Kidney epithelial cell (primary cell): ENCODE measurements around a stretch of chr2.

DNA sequence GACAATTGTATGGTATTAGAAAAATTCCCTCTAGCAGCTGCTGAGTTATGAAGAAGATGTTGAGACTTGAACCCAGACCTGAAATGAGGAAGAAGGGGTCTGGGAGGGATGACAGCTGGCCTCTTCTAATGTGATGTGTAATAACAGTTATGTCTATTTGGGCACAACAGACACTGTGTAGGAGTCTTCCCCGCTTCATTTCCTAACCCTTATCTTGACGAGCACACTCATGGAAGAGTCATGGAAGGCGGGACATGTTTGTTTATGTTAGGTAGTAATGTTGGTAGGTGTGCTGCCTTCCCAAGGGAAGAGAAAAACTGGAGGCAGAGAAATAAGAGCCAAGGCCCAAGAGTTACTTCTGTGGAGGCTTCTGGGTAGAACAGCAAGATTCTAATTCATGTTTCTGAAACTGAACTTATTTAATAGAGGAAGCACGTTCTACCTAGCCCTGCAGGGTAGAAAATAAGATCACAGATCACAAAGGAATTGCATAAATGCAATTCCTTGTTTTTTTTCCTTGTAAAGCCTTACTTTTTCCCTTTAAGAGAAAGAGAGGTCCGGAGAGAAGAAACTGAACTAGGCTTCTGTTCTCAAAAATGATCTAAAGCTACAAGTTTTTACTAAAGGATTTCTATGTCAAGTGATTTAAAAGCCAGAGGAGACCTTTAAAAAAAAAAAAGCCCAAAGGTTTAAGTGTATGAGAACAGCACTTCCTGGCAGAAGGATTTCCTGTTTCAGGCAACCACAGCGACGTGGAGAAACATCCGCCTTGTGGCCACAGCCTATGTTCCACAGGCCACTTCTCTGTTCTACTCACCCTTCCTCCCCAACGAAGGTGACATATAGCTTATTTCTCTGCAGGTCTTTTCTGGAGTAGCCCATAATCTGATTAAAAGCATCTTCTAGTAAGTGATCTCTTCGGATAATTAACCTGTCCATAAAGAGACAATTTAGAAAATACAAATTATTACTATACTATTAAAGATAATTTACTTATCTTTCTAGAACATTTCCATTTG lies 68.6 kb upstream of the STK17B start:
- RAMPAGE, long total RNA, result no peak
- RRBS, result no CpG with 5 or more reads among the region's 10 CpGs

DNA sequence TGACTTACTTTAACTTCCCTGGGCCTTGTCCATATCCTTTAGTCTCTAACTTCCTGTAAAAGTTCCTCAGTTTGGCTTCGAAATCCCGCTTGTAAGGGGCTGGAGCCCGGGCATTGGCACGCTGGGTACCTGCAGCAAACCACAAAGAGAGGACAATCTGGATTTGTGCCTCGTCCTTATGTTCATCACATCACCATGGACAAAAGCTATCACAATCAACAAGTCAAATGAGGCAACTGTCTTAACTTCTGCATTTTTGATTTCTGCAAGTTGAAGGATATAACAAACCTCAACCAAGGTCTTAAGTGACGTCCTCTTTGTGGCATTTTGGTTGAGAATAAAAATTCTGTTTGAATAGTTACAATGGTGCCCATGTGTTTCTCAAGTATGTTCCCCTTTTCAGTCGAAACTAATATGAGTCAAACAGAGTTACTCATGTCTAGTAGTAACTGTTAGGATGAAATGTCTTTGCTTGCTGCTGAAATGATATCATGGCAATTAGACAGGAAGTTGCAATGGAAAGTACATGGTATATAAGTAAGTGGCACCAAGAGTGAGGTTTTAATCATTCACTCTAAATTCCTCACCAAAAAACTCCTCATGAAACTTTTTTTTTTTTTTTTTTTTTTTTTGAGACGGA lies 70.8 kb upstream of the STK17B start:
- RAMPAGE, long total RNA, result no peak
- RRBS, result no CpG with 5 or more reads among the region's 8 CpGs

DNA sequence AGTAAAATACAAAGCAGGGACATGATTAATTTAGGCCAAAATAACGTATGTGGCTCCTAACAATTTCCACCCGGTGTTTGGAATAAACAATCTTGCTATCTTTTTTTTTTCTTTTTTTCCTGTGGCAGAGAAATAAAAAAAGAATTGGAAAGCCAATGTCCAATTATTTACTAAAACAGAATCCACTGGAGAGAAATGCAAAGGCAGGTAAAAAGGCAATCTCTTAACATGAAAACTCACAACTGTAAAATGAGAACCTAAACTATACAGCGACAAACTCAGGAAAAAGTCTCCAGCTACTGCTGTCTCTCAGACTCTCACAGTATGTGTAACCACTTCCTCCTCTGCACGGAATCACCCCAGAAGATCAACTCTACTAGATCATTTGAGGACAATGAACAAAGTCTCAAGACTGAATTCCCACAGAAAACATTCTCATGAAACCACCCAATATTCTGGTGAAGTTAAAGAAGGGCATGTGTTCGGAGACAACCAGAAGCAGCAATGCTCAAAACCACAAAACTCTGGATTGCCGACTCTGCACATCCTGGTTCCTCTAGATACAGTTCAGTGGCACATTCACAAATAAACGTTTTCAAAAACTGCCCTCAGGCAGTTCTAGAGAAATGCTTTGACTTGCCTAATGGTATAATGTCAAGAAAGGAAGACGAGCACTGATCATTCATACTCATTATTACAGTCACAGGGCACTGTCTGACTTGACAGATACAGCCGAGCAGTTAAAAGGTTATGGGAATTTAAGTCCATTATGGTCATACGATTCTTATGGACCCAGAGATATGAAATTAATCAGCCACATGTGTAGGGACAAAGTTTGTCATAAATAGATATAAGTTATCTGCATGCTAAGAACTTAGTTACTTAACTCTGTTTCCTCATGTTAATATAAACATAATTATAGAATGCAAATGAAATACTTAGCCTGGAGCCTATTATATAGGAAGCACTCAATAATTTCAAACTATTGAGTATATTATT lies 91.8 kb upstream of the STK17B start:
- RAMPAGE, long total RNA, result no peak
- RRBS, result no CpG with 5 or more reads among the region's 10 CpGs

- RAMPAGE, long total RNA, result no peak
- RRBS, result no CpG with 5 or more reads among the region's 11 CpGs
These were observed 171.3 kb upstream of the PGAP1 start for GRCh38 chr2:197097374-197098576.

DNA sequence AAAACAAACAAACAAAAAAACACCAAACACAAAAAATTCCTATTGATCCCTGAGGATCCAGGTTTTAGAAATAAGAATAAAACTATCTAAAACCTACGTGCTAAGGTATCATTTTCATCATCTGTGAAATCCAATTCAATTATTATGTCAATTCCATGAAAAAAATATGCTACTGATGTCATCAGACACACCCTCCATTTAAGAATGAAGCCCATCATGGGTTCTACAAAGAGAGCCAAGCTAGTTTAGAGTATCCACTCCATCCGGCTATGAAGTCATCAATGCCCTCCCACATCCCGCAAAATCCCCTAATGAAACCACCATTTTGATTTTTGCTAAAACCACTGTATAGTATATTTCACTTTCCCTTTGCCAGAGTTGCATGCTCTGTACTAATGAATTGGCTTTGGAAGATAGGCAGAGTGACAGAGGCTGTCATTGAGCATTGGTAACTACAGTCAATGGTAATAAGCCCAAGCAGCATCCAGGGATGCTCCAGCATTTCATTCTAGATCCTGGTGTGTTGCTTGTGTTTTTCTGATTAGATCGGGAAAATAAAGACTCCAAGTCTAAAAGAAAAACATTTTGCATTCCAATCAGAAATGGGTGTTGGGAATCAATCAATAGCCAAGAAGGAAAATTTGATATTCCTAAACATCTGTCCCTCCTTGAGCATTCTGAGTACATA lies 118.6 kb downstream of the ANKRD44 start:
- RAMPAGE, long total RNA, result no peak
- RRBS, result no CpG with 5 or more reads among the region's 4 CpGs

DNA sequence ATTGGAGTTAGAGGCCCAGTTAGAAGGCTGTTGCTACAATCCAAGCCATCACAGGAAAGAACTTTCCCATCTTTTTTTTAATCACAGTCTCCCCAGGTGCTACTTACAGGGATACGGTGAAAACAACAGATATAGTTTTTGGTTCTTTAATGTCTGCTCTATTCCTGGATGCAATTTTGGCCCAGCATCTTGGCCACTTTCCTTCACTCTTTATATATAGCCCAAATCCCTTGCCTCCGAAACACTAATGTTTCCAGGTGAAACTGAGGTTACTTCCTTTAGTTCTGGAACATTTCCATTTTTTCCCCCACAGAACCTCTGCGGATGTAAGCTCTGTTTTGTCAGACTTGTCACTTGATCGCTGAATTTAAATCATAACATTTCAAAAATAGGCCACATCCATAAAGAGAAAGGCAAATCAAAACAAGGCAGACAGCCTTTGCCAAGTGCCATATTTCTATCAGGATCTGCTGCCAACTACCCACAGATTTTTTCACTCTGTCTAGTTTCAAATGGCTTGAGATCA lies 115.1 kb downstream of the ANKRD44 start:
- RAMPAGE, long total RNA, result no peak
- RRBS, result no CpG with 5 or more reads among the region's 4 CpGs

GRCh38 chr2:197209753-197210436 lies 100.7 kb downstream of the ANKRD44 start:
- RAMPAGE, long total RNA, result no peak
- RRBS, result no CpG with 5 or more reads among the region's 6 CpGs

- RAMPAGE, long total RNA, result no peak
- RRBS, result no CpG with 5 or more reads among the region's 5 CpGs
These were observed 94.1 kb downstream of the ANKRD44 start for GRCh38 chr2:197216384-197217054.

DNA sequence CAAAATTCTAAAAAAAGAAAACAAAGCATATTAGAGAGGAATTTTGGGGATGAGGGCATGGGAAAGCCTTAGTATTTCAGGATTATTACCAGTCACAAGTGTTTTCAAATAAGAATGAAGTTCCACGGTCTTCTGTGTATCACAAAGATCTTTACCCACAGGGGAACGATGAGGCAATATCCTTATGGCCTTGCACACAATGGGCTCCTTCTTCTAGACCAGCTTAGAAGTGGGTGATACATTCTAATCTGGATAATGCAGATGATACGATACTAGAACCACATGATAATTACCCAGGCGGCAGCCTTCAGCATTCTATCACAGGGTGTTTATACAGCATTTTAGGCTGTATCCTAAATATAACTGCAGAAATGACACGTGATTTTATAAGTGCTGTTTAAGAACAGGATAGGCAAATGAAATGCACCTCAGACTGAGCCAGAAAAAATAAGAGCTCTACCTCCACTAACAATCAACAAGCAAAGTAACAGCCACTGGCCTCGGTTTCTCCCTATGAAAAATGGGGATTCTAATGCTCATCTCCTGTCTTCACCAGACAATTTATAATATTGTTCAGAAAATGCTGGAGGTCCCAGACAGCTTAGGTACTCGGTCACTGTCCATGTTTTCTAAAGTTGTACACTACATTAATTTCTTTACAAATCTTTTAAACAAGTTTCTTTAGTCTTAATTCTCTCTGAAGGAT lies 16.9 kb downstream of the ANKRD44 start:
- RAMPAGE, long total RNA, result no peak
- RRBS, result no CpG with 5 or more reads among the region's 7 CpGs

DNA sequence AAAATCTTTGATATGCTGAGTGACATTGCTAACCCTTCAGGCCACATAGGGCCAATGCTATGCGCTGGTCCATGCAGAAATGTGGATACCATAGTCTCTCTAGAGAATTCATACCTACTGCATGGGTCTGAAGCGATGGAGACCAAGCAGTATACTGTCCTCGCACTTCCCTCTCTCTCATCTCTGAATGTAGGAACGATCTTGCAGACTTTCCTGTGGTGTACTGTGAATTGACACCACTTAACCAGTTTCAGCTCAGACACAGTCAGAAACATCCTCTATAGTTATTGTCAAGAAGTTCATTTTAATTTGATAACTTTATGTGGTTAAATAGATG lies 17.9 kb upstream of the ANKRD44 start:
- RAMPAGE, long total RNA, result no peak
- RRBS, result no CpG with 5 or more reads among the region's 4 CpGs

DNA sequence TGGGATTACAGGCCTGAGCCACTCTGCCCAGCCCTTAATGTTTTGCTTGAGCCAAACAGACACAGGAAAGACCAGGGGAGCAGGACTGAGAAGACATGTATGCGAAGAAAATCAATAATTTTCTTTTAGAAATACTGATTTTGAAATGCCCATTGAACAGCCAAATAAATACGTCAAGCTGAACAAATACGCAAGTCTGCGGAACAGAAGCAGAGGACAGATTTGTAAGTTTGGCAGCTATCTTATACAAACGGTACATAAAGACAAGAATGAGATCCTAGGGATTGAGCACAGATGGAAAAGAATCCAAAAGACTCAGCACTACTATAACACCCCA lies 20.8 kb downstream of the SF3B1 start:
- RAMPAGE, long total RNA, result no peak
- RRBS, result no CpG with 5 or more reads among the region's 5 CpGs

- RAMPAGE, long total RNA, result no peak
- RRBS, result no CpG with 5 or more reads among the region's 1 CpG
These were observed 11.5 kb downstream of the HSPD1 start for GRCh38 chr2:197488197-197488495.

DNA sequence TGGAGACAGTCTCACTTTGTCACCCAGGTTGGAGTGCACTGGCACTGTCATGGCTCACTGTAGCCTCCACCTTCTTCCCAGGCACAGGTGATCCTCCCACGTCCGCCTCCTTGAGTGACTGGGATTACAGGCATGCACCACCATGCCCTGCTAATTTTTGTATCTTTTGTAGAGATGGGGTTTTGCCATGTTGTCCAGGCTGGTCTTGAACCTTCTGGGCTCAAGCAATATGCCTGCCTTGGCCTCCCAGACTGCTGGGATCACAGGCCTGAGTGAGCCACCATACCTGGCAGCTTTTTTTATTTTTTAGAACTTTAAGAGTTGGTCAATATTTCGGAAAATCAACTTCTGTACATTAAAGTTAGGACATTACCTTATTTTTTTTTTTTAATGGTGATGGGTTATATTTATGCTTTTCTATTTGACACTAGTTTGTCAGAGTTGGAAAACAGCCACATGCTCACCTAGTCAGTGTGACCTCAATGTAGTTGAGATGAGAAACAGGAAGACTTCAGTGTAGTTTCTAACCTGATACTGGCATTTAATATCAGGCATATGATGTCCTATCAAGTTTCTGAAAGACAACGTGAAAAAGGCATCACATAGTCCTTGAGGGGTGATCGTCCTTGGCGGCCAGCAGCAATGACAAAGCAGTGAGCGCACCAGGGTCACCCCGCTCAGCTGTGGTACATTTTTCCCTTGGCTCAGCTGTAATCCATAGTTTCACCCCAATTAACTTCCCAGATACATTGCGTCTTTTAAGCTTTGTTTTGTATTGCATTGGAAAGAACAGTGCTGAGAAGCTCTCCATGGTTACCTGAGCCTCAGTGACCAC lies 4.1 kb downstream of the HSPE1 start:
- RAMPAGE, long total RNA, result no peak
- RRBS, result no CpG with 5 or more reads among the region's 9 CpGs

DNA sequence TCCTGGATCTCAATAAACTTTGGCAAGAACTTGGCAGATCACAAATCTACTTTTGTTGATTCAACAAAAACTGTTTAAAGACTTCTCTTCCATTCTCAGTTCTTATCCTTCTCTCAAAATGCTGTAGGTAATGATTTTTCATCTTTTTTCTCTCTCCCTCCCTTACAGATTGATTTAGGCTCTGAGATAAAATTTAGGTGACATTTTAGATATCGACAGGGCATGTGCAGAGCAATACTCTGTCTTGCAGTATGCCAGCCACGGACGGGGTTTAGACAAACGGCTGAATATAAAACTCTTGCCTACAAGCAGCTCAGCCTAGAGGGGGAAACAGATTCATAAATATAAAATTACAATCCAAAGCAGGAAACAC lies 453 bp upstream of the MARS2 start:
- RAMPAGE, long total RNA, result no peak
- RRBS, result no CpG with 5 or more reads among the region's 4 CpGs

DNA sequence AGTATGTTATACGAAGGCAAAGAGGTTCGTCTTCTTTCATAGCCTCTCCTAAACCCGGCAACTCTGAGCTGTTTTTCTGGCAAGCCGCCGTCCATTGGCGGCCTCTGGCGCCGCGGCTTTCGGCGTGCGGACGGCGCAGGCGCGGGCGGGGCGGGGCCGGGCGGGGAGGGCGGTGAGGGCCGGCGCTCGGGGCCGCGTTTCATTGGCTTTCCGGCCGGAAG lies 156 bp upstream of the MARS2 start:
- RAMPAGE, long total RNA, result no peak
- RRBS, result no CpG with 5 or more reads among the region's 28 CpGs

- RAMPAGE, long total RNA, result no peak
- RRBS, result no CpG with 5 or more reads among the region's 12 CpGs
These were observed 23.3 kb downstream of the MARS2 start for GRCh38 chr2:197728229-197729053.

GRCh38 chr2:197804150-197804546 lies 245 bp upstream of the PLCL1 start:
- RAMPAGE, long total RNA, result no peak
- RRBS, result under 1% methylated on average over 10 of the region's 26 CpGs

DNA sequence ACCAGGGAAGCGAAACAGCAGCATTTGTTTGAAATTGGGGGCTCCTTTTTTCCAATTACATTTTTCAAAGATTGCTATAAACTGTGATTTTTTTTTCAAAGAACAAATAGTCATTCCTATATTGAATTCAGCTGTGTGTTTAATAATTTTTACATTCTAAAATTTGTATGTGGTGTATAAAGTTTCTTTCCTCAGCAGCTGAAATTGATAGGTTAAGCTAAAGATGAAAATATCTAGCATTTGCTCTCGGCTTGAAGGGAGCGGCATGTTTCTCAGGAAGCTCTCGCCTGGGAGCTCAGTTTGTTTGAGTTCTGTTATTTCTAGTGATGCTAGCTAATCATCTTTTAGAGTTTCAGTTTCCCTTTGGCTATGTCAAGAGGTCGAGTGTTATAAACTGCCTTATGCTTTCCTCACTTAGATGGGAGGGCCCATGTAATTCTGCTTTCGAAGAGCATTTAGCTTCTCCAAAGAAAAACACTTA lies 33.5 kb downstream of the PLCL1 start:
- RAMPAGE, long total RNA, result no peak
- RRBS, result no CpG with 5 or more reads among the region's 6 CpGs

DNA sequence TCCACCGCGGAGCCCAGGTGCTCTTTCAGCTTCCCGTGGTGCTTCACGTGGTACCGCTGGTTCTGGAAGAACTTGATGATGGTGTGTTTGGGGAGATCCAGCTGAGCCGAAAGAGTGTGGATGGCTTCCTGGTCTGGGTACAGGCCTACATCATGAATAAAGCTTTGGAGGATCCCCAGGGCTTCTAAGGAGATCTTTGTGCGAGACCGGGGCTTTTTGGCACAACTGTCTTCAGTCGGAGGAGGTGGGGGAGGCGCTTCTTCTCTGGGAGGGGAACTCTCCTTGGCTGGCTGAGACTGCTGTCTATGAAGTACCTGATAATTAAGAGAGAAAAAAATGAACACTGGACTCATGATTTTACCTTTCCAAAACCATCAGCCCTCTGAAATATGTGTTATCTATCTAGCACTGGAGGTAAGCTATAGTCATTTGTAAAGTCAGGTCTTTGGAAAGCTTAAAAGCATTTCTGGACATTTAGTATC lies 185.3 kb downstream of the SATB2 start:
- RAMPAGE, long total RNA, result no peak
- RRBS, result no CpG with 5 or more reads among the region's 10 CpGs

- RAMPAGE, long total RNA, result no peak
- RRBS, result no CpG with 5 or more reads among the region's 5 CpGs
These were observed 26.2 kb downstream of the SATB2 start for GRCh38 chr2:199431676-199431887.